ENCODE results near the gene PISD.

GRCh38 chr22:31083425-31083955 lies 2.4 kb downstream of the SMTN start:
- RRBS, result no CpG with 5 or more reads among the region's 6 CpGs

- RRBS, result 2% methylated on average over 24 of the region's 61 CpGs
Measured at GRCh38 chr22:31083956-31085148, 3.2 kb downstream of the SMTN start.

- RRBS, result no CpG with 5 or more reads among the region's 15 CpGs
Measured at GRCh38 chr22:31088850-31090138, 8.2 kb downstream of the SMTN start.

- RRBS, result no CpG with 5 or more reads among the region's 25 CpGs
Measured at GRCh38 chr22:31090902-31091660, 10.0 kb downstream of the SMTN start.

GRCh38 chr22:31211495-31211819 lies 641 bp upstream of the LIMK2 start:
- RRBS, result no CpG with 5 or more reads among the region's 7 CpGs

- RRBS, result no CpG with 5 or more reads among the region's 4 CpGs
Measured at GRCh38 chr22:31218470-31219210, 6.5 kb downstream of the LIMK2 start.

DNA sequence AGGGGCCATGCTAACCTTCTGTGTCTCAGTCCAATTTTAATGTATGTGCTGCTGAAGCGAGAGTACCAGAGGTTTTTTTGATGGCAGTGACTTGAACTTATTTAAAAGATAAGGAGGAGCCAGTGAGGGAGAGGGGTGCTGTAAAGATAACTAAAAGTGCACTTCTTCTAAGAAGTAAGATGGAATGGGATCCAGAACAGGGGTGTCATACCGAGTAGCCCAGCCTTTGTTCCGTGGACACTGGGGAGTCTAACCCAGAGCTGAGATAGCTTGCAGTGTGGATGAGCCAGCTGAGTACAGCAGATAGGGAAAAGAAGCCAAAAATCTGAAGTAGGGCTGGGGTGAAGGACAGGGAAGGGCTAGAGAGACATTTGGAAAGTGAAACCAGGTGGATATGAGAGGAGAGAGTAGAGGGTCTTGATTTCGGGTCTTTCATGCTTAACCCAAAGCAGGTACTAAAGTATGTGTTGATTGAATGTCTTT lies 10.7 kb downstream of the LIMK2 start:
- RRBS, result no CpG with 5 or more reads among the region's 4 CpGs

- RRBS, result no CpG with 5 or more reads among the region's 3 CpGs
Measured at GRCh38 chr22:31269865-31270641, 22.2 kb downstream of the PIK3IP1 start.

- RRBS, result no CpG with 5 or more reads among the region's 7 CpGs
Measured at GRCh38 chr22:31286106-31286881, 6.0 kb downstream of the PIK3IP1 start.

DNA sequence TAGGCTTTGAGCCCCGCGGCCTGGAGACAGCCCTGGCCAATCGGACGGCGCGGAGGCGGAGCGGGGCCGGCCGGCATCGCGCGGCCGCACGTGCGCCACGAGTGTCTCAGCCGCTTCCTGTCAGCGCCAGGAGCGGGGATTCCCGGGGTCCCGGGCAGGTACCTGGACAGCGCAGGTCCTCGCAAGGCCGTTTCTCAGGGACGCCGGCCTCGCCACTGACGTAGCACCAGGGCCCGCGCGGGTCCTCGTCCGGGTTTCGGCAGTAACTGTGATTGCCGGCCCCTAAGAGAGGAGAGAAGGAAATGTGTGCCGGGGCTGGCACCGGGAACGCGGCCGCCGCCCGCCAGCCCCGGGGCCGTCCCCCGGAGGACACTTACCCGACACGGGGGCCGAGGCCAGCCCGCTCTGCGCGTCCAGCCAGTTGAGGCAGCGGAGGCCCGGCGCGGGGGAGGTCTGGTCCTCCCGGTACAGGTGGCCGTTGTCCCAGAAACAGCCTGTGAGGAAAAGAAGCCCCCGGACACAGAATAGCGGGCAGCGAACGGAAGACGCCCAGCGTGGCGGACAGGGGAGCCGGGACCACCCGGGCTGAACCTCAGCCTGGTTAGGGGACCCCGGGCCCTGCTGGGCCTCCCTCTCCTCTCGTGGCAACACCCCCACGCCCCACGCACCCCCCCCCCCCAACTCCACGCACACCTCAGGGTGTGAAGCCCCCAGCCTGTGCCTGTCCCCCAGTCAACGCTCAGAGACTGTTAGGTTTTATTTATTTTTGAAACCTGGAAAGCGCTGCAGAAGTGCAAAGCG lies 1.3 kb downstream of the PIK3IP1 start:
- RRBS, result 2% methylated on average over 43 of the region's 75 CpGs

- RRBS, result no CpG with 5 or more reads among the region's 5 CpGs
Measured at GRCh38 chr22:31295319-31295875, 3.1 kb upstream of the PIK3IP1 start.

DNA sequence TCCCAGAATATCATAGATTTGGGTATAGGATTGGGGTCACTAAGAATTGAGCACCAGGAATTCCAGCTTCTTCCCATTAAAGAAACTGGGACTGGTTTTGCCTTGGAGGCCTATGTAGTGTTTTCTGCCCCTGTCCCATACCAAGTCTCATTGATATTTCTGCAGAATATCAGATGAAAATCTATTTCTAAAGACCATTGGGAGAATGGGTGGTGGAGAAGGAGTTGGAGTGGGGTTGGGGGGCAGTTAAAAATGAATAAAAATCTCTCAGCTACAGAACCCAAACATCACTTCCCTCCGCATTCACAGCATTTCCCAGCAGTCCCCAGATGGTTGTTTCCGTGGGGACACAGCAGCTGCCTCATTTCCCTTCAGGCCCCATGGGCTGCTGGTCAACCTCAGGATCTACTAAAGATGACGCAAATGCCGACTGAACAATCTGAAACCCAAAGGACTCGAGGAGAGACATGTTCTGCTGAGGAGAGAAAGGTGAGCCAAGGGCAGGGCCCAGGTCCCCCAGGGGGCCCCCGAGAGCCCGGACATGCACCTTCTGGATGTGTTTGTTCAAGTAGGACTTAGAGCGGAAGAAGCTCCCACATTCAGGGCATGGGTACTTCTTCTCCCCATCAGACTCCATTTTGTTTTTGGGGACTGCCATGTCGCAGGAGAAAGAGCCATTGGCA lies 19.5 kb downstream of the PATZ1 start:
- RRBS, result no CpG with 5 or more reads among the region's 9 CpGs

- RRBS, result 9% methylated on average over 5 of the region's 10 CpGs
Measured at GRCh38 chr22:31342996-31343754, 3.0 kb downstream of the PATZ1 start.

GRCh38 chr22:31345021-31345317 lies 1.2 kb downstream of the PATZ1 start:
- RRBS, result 4% methylated on average over 2 of the region's 19 CpGs

DNA sequence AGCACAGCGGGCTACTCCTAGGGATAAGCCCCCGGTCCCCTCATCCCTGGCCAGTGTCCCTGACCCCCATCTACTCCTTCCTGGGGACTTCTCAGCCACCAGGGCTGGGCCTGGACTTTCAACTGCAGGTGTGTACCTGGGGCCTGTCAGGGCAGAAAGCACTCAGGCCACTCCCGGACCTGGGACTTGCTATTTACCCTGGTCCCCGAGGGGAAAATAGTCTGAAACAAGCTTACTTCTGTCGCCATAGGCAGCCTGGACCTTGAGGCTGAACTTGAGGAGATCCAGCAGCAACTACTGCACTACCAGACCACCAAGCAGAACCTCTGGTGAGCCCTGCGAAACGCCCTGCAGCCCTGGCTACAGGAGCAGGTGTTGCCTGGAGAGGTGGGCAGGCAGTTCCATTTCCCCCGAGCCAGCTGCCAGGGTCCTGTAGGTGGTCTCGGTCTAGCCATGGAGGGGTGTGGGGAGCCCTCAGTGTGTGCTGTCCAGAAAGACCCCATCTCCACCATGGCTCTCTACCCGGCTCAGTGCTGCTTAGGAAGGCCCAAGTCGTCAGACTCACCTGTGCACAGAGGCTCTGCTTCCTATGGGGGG lies 45.2 kb downstream of the PISD start:
- RRBS, result no CpG with 5 or more reads among the region's 11 CpGs

GRCh38 chr22:31629003-31629903 lies 32.8 kb downstream of the PISD start:
- RRBS, result no CpG with 5 or more reads among the region's 21 CpGs

- RRBS, result no CpG with 5 or more reads among the region's 8 CpGs
Measured at GRCh38 chr22:31639663-31640171, 22.3 kb downstream of the PISD start.

GRCh38 chr22:31662086-31662802 lies at the start of gene PISD:
Gene PISD (minus strand): TSS chr22:31662215.
- RRBS, result 28% methylated on average over 3 of the region's 41 CpGs

- RRBS, result no CpG with 5 or more reads among the region's 14 CpGs
Measured at GRCh38 chr22:31947408-31948512, 3.4 kb downstream of the YWHAH start.

GRCh38 chr22:31973690-31974234 lies 29.4 kb downstream of the YWHAH start:
- RRBS, result no CpG with 5 or more reads among the region's 9 CpGs